ENCODE results near the genes RLIM and TAF9B.

DNA sequence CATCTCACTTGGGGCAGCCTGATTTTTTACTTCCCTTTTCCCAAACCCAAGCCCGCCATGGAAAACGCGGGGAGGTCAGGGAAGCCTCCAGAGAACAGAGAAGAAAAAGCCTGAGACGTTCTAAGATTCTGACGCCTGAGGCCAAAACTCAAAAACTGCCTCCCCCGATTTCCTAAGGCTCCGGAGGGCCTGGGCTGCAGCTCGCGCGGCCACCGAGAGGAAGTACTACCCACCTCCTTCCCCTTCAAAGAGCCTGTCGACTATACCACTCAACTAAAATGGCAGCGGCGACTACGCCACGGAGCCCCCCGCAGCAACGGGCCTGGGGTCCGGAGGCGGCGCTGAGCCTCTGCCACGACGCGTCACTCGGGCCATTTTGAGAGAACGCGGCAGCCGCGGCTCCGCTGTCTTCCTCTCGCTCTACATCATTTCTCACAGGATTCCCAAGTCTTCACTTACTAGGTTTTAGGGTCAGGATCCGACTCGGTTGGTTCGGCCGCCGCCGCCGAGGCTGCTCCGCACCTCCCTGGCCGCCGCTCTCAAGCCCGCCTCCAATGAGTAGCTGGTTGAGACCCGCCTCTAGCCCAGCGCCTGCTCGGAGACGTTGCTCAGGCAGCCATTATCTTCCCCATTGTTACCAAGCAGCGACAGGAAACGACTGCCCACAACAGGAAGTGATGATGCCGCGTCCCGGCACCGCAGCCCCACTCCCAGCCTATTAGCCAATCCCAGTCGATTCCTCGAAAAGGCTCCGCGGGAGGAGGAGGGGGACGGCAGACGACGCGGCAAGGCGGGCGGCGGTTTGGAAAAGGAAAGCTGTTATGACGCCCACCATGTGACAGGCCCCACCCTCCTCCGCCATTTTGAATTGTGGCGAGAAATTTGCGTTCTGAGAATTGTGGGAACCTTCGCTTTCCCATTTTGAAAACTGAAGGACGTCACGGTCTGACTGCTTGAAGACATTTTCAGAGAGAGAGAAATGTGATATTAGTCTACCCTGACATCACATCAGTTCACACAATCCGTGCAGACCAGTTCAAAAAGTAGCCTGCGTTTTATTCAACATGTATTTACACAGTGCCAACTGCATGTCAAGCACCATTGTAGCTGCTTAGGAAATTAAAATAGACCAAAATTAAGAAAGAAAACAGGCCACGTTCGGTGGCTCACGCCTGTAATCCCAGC is at the start of gene RLIM:
TSS of gene RLIM (minus strand) at position 662 of the 1,185 bp plus-strand sequence.
- PRO-cap, 3 experiments = peak in 3 of 3 experiments; most common plus-strand start position 776 of the sequence (in 2); most common minus-strand start position 660 of the sequence (in 2)
- RAMPAGE, long total RNA = start-site peak on the minus strand centred at position 590 of the sequence, 127 bp wide, 2,180 and 2,721 reads in 2 replicates

DNA sequence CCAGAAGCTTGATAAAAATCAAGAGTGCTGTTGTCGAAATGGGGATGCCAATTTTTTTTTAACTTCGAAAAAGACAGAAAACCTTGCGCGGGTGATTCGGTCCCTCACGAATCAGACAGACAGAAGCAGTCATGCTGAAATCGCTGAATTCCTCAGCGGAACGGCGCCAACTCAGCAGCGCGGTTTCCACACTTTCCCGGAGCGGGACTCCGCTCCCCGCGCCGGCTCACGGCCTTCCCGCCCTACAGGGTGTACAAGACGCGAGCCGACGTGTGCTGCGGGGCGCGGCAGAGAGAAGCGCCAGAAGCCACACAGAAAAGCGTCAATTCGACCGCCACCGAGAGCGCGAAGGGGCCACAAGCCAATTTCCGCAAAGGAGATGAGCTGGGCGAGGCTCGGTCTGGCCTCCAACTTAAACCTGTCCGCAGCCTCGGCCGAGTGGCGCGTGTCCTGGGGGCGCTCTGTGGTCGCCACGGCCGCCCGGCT is 1.3 kb downstream of the NEXMIF start:
- PRO-cap, 3 experiments = peak in 1 of 3 experiments; most common plus-strand start position 254 of the sequence (in 1)
- RAMPAGE, long total RNA = no peak

GRCh38 chrX:75744469-75744825 is 40.6 kb downstream of the MAGEE2 start:
- PRO-cap, 3 experiments = no peak in any of the 3 experiments
- RAMPAGE, long total RNA = no peak

DNA sequence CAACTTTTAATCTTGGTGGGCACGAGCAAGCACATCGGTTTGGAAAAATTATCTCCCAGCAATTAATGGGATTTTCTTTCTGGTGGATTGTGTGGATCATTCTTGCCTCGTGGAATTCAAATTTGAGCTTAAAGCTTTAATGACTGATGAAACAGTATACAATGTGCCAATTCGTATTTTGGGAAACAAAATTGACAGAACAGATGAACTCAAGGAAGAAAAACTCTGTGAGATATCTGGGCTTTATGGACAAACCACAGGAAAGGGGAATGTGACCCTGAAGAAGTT is 99.7 kb upstream of the MAGEE2 start:
- PRO-cap, 3 experiments = no peak in any of the 3 experiments
- RAMPAGE, long total RNA = no peak

GRCh38 chrX:76725655-76726178 is 298.2 kb downstream of the MAGEE1 start:
- PRO-cap, 3 experiments = no peak in any of the 3 experiments
- RAMPAGE, long total RNA = no peak

DNA sequence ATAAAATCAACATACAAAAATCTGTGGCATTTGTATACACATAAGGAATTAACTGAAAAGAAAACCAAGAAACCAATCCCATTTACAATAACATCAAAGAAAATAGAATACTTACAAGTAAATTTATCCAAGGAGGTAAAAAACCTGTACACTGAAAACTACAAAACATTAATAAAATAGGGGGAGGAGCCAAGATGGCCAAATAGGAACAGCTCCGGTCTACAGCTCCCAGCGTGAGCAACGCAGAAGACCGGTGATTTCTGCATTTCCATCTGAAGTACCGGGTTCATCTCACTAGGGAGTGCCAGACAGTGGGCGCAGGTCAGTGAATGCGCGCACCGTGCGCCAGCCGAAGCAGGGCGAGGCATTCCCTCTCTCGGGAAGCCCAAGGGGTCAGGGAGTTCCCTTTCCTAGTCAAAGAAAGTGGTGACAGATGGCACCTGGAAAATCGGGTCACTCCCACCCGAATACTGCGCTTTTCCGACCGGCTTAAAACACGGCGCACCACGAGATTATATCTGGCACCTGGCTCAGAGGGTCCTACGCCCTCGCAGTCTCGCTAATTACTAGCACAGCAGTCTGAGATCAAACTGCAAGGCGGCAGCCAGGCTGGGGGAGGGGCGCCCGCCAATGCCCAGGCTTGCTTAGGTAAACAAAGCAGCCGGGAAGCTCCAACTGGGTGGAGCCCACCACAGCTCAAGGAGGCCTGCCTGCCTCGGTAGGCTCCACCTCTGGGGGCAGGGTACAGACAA is 401.0 kb upstream of the FGF16 start:
- PRO-cap, 3 experiments = no peak in any of the 3 experiments
- RAMPAGE, long total RNA = no peak

DNA sequence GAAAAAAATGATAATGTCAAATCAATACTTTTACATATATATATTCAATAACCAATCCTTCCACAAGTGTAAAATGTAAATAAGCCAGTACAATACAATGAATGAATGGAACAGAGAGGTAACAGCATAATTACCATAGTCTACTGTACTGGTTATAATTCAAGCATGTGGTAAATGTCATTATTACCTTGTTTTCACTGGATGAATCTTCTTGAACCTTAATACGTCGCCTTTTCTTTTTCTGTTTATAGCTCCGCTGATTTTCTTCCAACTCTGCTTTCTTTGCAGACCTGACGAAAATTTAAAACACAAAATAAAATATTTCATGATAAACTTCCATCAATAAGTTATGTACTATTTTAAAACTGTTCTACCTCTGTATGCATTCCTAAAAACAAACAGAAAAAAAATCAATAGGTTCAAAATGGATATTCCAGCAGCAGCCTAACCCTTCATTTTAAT is 132.1 kb downstream of the ATRX start:
- PRO-cap, 3 experiments = no peak in any of the 3 experiments
- RAMPAGE, long total RNA = no peak

DNA sequence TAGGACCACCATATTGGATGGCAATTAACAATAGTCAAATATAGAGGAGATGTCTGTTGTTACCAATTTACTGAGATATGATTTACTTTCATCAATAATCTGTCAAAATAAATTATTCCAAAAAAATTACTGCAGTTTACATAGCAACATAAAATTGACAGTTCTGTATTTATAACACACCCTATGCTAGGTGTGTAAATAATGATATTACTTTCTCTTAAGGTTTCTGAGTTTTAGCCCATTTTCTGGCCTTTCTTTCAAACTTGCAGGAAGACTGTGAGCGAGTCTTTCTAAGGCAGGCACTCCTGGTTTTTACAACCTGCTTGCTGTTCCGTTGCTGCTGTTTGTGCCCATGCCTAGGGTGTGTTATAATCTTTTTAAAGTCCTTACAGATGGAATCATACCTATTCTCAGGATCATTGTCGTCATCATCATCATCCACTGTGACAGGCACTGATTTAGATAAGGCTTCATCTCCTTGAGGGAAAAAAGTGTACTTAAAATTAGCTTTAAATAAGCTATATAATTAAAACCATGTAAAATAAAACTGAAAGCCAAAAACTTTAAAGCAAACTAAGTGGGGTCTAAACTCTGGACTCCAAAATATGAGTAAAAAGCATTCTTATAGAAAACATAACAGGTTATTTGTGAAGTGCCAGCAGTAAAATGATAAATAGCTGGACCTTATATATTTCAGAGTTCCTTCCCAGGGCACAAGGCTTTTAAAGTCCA is 110.0 kb downstream of the ATRX start:
- PRO-cap, 3 experiments = no peak in any of the 3 experiments
- RAMPAGE, long total RNA = no peak

- PRO-cap, 3 experiments = no peak in any of the 3 experiments
- RAMPAGE, long total RNA = no peak
Measured at GRCh38 chrX:77682828-77683264, 103.2 kb downstream of the ATRX start.

DNA sequence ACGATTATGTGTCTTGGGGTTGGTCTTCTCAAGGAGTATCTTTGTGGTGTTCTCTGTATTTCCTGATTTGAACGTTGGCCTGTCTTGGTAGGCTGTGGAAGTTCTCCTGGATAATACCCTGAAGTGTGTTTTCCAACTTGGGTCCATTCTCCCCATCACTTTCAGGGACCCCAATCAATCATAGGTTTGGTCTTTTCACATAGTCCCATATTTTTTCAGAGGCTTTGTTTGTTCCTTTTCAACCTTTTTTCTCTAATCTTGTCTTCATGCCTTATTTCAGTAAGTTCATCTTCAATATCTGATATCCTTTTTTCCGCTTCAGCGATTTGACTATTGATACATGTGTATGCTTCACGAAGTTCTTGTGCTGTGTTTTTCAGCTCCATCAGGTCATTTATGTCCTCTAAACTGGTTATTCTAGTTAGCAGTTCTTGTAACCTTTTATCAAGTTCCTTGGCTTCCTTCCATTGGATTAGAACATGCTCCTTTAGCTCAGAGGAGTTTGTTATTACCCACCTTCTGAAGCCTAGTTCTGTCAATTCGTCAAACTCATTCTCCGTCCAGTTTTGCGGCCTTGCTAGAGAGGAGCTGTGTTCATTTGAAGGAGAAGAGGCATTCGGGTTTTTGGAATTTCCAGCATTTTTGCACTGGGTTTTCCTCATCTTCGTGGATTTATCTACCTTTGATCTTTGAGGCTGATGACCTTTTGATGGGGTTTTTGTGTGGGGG is 31.1 kb downstream of the ATRX start:
- PRO-cap, 3 experiments = no peak in any of the 3 experiments
- RAMPAGE, long total RNA = no peak

DNA sequence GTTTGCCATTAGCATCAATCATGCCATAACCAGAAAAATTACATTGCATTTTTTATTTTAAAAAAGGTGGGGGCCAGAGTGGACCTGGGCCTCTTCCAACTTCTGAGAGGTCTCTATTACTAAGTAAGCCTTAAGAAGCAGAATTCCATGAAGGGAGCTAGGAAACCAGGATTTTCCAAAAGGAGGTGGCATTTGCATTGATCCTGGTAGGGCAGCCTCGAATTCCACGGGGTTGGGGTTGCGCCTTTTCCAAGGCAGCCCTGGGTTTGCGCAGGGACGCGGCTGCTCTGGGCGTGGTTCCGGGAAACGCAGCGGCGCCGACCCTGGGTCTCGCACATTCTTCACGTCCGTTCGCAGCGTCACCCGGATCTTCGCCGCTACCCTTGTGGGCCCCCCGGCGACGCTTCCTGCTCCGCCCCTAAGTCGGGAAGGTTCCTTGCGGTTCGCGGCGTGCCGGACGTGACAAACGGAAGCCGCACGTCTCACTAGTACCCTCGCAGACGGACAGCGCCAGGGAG is 400 bp upstream of the PGK1 start:
- PRO-cap, 3 experiments = peak in 3 of 3 experiments; most common minus-strand start position 373 of the sequence (in 3)
- RAMPAGE, long total RNA = no peak

DNA sequence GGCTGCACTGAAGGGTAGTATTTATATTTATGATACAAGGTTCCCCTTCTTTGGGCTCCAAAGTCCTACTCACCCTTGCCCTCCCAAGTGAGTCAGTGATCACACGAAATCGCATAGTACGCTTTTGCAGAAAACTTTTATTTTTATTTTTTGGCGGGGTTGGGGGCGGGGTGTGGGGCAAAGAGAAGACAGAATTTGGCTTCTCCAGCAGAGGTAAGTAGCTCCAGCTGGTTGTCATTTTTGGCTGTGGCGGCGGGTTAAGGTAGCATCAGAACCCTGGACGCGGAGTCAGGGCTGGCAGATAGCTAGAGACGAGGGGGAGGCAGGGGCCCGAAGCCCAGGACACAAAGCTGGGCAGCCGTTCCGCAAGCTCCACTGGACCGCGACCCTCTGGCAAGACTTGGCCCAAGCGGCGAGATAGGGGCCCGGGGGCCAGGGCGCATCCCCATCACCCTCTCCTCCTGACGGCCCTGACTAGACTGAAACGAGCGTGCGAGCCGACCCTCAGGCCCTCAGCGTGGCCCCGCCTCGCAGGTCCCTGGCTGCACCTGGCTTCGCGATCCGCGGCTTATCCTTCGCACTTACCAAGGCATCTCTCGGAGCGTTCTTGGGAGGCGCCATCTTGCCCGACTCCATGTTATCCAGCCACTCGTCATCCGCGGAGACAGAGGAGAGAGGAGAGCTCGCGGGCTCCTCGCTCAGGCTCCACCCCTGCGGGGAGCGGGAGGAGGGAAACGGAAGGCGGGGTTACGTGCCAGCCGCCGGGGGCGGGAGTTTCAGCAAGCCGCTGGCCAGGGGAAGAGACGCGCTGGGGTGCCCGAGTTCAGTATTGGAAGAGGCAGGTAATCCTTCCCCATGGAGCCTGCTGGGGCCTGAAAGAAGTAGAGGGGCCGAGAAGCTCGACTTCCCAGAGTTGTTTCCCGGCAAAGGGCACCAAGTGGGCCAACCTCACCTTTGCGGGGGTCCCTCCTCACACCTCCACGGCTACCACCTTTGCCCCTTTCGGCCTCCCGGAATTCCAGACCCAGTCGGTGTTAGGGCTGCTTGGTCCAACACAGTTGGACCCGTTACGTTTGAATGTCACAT is at the start of gene TAF9B:
TSS of gene TAF9B (minus strand) at position 675 of the 1,086 bp plus-strand sequence.
- PRO-cap, 3 experiments = peak in 3 of 3 experiments; most common plus-strand start position 779 of the sequence (in 3); most common minus-strand start position 666 of the sequence (in 2)
- RAMPAGE, long total RNA = start-site peak on the minus strand centred at position 684 of the sequence, 77 bp wide, 213 and 1,040 reads in 2 replicates

DNA sequence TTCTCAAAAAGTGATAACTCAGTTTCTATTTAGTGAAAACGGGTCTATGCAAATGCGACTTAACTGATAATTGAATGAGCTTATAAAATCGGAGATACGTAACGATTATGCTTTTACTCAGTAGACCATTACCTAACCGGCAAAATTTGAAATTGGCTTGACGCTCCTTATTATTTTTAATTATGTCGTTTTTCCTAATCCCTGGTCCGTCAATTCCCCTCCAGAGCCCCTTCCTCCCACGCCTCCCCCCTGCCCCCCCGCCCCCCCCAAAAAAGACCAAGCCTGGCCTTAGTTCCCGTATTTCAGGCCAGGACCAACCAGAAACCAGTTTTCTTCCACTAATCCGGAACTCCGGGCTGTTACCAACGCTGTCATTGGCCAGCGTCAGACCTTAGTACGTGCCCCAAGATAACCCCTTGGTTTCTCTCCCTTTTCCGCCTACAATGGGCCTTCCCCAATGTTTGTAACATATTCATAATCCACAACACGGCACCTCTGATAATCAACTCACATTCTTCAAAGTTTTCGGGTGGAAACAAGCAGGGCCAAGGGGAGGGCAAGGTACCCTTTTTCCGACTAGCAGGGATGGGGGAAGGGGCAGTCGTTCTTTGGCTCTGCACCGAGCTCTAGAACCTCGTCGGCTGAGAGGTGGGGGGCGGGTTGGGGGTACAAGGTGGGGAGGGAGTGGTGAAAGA is 1.7 kb downstream of the BRWD3 start:
- PRO-cap, 3 experiments = peak in 1 of 3 experiments; most common plus-strand start position 387 of the sequence (in 1); most common minus-strand start position 244 of the sequence (in 1)
- RAMPAGE, long total RNA = no peak

DNA sequence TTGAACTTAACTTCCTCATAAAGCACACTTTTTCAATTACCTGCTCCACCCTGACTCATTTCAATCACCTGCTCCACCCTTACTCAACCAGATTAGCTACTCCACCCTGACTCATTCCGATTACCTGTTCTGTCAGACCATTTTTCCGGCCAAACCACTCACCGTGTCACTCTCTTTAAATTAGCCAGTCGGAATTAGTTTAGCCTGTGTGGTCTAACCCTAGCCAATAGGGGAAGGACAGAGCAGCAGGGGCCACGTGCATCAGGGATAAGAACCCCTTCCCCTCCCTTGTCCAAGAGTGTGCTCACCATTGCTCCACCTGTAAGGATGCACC is 751.7 kb upstream of the POU3F4 start:
- PRO-cap, 3 experiments = no peak in any of the 3 experiments
- RAMPAGE, long total RNA = no peak

GRCh38 chrX:85903604-85903981 is 143.8 kb downstream of the CHM start:
- PRO-cap, 3 experiments = peak in 1 of 3 experiments; most common minus-strand start chrX:85903703 (in 1)
- RAMPAGE, long total RNA = no peak

GRCh38 chrX:86001982-86002584 is 45.3 kb downstream of the CHM start:
- PRO-cap, 3 experiments = no peak in any of the 3 experiments
- RAMPAGE, long total RNA = no peak

GRCh38 chrX:89539080-89539503 is 382.6 kb upstream of the TGIF2LX start:
- PRO-cap, 3 experiments = no peak in any of the 3 experiments
- RAMPAGE, long total RNA = no peak

GRCh38 chrX:90115665-90116057 is 194.0 kb downstream of the TGIF2LX start:
- PRO-cap, 3 experiments = no peak in any of the 3 experiments
- RAMPAGE, long total RNA = no peak

DNA sequence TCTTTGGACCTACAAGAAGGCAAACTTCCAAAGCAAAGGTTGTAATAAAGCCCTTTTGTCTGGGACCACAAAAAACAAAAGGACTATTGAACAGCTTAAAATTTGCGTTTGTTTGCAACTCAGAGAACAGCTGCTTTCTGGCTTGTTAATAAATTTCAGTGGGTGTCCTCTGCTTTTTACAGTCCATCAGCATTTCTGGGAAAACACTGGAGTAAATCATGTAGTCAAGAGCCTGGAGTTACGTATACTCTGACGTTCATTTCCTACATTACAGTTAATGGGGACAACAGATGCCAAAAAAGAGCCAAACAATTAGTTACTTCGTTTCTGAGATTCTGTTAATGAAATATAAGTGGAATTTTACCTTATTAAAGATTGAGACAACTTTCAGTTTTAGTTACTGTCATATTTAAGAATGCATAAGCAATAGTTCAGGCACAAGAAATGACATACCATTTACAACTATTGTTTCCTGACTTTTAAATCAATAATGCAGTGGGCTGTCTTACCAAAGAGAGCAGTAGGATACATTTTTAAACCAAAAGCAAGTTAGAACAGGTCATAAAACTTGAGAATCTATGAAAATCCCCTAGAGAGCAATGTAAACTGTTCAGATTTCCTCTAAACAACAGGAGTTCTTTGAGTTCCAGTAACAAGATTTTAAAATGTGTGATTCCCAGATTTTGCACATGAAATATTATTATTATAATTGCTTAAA is 439.4 kb upstream of the DIAPH2 start:
- PRO-cap, 3 experiments = no peak in any of the 3 experiments
- RAMPAGE, long total RNA = no peak

- PRO-cap, 3 experiments = no peak in any of the 3 experiments
- RAMPAGE, long total RNA = no peak
Measured at GRCh38 chrX:99066651-99067183, 1343.4 kb downstream of the PCDH19 start.